RPMI7951 (cell line): Measurements from ENCODE around the genes WFDC1 and KIAA0513.

GRCh38 chr16:83939094-83939819 is 13.8 kb upstream of the OSGIN1 start:
- RAMPAGE, long total RNA = no peak

DNA sequence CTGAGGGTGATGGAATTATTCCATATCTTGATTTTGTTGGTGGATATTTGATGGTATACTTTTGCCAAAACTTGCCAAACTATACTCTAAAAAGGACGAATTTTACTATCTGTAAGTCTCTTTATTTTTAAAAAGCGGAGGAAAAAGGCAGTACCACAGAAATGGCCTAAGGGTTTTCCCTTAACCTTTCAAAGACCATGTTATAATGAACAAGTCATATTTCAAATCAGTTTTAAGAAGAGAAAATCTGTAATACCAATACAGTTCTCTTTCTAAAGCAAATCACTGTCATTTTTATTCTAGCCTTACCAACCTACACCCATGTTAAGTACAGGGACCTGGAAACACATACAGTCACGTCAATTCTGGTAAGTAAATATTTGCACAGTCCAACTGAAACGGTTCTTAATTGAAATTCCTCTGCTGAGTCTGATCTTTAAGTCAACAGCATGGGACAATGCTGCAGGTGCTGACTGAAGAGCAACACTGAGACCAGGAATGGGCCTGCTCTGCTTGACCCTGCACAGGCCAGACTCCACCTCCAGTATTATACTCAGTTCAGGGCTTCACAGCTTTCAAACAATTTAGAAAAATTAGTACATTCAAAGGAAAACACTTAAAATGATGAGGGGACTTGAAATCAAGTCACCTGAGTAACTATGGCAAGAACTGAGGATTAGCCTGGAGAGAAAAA is 20.2 kb downstream of the MBTPS1 start:
- RAMPAGE, long total RNA = no peak

GRCh38 chr16:84266188-84266804 is 26.5 kb upstream of the KCNG4 start:
- RAMPAGE, long total RNA = no peak

DNA sequence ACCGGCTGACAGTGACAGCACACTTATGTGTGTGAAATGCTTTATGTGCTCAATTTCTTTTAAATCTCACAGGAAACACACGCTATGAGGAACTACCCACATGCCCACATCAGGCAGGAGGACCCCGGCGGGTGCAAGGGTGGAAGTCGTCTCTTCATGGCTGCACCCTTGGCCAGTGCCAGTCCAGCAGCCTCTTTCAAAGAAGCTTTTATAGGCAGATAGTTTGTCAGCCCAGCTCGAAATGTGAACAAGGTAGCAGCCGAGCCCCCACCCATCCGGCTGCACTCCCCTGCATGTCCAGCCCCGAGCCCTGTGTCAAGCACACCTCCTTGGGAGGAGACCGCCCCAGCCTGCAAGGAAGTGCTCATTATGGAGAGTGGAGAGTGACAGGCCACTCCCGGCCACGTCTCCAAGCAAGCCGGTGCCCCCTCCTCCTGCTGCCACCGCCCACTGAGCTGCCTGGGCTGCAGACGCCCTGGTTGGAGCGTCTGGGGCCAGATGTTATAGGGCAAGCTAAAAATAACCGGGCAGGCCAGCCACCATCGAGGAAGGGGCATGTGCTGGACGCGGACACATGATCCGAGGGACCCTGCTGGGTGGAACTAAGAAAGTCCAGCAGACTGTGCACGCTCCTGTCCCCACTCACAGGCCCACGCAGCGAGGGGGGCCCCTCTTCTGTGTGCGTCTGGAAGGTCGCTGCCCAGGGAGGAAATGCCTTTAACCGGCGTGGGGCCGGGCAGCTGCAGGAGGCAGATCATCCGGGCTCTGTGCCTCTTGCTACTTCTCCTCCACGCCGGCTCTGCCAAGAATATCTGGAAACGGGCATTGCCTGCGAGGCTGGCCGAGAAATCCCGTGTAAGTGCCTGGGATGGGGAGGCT is at the start of gene WFDC1:
TSS of gene WFDC1 (plus strand) at position 618 of the 879 bp plus-strand sequence.
- RAMPAGE, long total RNA = no peak

DNA sequence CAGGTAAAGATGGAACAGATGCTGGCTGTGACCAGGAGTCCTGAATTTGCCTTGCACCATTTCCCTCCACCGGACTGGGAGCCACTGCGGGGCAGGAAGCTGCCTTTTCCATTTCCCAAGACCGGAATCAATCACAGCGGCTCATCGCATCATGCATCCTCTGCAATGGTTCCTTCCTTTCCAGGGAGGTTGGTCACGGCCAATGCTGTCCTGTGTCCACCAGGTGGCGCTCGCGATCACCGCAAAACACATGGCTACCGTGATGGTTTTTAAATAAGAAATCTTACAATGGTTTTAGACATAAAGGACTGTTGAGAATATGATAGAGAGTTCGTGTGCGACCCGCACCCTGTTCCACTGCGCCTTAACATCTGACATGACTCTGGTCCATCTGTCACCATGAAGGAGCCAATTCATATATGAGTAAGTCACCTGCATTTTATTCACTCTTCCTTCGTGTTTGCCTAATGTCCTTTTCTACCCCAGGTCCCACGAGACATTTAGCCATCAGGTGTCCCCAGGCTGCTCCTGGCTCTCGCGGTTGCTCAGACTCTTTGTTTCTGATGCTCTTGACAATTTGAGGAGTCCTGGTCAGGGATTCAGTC is 6.9 kb upstream of the MEAK7 start:
- RAMPAGE, long total RNA = no peak

DNA sequence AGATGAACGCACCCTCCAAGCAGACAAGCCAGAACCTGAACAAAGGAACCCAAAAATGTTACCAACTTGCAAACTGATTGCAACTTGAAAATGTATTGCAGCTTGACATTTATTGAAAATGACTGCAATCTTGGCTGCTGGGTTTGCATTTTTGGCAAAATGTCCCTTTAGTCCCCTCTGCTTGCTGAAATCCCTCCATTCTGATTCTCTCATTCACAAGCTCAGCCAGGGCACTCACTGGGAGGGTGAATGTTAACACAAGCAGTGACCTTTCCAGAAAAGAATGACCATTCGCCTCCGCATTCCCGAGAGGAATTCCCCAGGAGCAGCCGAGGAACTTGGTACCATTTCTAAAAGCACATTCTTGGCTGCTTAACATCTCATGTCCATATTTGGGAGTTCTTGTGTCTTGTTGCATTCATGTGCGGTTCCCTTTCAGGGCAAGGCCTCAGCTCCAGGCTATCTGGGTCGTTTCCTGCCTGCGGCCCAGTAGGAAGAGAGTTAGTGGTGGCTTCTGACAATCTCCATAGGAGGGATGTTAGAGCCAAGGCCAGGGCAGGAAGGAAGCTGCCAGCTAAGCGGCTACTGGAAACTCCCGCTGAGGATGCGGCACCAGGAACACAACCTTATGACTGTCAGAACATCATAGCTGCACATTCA is 27.7 kb upstream of the MEAK7 start:
- RAMPAGE, long total RNA = no peak

DNA sequence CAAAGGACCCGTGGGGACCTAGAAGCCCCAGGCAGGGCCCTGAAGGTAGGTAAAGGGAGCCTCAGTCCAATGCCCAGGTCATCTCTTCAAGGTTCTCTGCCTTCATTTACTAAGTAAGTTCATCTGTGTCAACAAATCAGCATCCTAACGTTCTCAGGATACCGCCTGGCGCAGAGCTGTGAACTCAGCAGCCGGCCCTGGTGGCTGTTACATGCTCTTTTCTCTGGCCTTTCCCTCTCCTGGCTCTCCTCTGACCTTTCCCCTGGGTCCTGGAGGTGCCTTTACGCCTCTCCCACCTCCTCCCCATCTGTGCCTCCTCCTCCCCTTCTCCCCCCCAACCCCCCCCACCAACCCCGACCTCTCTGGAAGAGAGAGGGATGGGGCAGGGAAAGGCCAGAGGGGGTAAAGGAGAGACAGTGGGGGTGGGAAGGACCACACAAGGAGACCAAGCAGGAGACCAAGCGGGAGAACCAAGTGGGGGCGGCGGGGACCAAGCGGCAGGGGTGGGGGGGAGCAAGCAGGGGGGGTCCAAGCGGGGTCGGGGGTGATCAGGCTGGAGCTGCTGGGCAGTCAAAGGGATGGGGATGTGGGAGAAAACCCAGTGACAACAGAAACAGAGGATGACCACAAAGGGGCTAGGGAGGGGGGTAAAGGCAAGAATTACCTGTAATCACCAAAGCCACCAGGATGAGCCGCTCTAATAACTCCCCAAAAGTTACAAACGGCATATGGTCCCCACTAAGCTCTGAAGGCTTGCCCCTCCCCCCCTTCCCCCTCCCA is 19.4 kb downstream of the COTL1 start:
- RAMPAGE, long total RNA = no peak

DNA sequence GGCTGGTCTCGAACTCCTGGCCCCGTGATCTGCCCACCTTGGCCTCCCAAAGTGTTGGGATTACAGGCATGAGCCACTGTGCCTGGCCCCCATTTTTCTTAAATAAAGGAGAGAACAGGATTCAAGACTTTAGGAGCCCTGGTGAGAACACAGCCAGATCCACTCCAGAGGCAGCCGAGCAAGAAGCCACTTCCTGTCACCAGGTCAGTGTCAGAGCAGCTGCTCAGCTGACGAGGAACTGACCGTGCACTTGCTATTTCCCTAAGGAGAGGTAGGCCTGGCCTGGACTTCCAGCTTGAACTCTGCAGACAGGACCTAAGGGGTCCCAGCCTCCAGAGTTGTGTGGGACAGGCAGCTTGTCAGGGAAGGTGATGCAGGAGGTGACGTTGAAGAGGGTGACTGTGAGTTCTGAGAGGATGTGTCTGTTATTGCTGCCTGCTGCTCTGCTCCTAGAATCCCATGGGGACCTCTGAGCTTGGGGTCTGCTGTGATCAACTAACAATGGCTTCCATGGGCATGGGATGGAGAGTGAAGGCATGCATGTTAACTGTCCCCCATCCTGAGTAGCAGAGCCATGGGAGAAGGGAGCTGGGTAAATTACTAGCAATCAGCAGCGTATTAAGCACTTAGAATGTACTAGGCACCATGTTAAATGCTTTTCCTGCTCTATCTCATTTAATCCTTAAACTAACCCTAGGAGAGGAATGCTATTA is 7.0 kb upstream of the KLHL36 start:
- RAMPAGE, long total RNA = no peak

DNA sequence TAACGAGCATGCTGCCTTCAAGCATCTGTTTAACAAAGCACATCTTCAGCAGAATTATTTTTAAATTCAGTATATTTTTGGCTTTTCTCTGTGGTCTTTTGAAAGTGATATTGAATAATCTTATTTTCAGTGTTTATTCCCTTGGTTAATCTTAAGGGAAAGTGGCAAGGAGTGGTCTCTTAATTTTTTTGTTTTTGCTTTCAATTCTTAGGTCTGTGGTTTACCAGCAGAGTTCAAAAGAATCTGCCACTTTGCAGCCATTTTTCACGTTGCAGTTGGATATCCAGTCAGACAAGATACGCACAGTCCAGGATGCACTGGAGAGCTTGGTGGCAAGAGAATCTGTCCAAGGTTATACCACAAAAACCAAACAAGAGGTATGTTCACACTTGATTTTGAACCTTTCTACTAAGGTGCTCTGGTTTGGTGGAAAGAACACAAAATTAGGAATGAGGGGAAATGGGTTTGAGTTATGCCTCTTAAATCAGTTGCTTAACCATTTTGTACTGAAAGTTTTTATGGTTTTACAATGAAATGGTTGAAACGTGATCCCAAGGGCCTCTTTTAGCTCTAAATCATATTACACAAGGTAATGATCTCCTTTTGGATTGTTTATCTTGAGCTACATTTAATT is 51.7 kb upstream of the CRISPLD2 start:
- RAMPAGE, long total RNA = no peak

- RAMPAGE, long total RNA = no peak
Observed at GRCh38 chr16:84825000-84825429, 5.2 kb downstream of the CRISPLD2 start.

DNA sequence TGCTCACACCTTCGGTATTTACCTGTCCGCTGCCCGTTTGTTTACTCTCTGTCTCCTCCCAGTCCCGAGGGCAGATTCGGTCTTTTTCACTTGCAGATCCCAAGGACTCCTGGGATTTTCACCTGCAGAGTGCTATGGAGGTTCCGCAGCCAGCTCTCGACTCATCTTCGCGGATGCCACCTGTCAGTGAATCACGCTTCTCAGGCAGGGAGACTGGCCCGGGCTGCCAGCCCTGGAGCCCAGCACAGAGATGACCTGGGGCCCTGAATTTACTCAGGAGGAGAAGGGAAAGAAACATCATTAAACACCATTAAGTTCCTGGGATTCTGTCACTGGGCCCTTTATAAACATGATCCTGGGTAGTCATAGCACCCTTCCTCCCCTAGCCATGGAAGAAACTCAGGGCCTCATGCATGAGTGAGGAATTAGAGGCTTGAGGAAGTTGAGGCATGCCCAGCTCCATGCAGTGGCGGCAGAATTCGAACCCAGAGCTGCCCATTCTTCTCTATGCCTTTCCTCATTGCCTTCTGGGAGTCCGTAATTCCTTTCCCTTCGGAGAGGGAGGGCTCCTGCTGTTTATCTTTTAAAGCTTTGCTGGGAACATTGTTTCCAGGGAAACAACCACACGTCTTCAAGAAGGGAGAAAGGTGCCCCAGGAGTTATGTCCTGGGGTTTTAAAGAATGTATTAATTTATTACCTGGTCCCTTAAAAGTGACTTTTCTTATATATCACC is 8.4 kb downstream of the CRISPLD2 start:
- RAMPAGE, long total RNA = no peak

DNA sequence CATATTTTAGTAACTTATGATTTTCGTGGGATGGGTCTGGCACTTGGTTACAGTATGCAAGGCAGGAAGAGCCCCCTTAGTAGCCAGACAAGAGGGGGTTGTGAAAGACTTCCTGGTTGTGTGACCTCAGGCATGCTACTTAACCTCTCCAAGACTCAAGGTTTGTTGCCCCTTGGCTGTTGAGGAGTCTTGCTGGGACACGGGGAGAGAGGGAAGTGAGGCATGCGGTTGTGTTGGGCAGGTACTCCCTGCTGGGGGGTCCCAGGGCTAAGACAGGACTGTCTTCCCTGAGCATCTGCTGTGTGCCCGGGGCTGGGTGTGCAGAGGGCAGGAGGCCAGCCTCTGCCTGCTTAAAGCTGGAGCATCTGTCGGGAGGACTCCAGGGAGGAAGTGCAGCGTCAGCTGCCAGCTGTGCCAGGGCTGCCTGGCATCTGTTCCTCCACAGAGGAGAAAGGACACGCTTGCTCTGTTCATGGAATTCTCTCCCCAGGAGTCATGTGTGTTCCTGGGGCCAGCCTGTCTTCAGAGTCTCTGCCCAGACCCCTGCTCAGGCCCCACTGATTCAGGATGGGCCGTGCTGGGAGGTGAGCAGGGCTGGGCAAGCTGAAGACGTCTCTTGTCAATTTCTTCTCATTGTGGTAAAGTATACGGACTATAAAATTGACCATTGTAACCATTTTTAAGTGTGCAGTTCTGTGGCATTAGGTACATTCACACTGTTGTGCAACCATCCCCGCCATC is 24.1 kb downstream of the CRISPLD2 start:
- RAMPAGE, long total RNA = no peak

DNA sequence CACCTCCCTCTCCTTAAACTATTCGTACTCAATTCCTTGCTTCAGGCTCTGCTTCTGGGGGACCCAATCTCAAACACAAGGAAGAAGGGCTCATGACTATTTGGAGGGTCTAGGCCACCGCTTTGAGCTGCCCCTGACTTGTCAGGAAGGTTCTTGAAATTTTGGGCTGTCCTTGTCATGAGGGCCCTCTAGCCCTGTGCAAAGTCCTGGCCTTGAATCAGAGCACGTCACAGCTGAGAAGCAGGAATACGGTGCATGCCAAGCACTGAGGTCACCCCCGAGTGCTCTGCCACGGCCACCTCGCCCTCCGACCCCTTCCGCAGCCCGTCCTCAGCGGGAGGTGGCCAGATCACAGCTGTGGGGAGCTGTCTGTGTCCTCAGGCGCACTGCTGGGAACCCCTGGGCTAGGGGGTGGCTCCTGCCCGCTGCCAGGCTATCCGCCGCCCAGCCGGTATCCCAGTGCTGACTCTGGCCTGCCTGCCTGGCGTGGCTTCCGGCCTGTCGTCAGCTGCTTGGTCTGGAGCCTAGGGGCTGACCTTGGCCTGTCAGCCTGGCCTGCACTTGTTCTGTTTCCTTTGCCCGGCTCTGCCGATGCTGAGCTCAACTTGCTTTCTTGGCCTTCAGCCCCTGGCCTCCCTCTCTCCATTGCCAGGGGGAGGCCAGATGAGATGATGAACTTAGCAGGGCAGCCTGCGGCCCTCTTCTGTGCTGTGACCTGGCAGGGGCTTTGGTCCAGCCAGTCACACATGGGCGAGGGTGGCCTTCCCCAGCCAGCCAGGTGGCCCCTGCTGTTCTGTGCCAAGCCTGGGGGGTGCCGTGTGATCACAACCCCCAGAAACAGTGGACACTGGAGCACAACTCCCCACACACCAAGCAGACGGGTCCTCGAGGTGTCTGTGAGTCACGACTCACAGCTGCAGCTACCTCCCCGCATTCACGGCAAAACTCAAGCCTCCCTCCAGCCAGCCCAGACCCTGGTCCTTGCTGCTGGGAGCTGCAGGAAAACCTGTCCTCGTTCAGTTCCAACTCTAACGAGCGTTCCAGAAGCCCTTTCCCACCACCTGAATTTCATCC is 77.4 kb downstream of the ZDHHC7 start:
- RAMPAGE, long total RNA = no peak

- RAMPAGE, long total RNA = no peak
Observed at GRCh38 chr16:85027322-85028297, at the start of gene KIAA0513. TSS of gene KIAA0513 (plus strand) at chr16:85027795.

DNA sequence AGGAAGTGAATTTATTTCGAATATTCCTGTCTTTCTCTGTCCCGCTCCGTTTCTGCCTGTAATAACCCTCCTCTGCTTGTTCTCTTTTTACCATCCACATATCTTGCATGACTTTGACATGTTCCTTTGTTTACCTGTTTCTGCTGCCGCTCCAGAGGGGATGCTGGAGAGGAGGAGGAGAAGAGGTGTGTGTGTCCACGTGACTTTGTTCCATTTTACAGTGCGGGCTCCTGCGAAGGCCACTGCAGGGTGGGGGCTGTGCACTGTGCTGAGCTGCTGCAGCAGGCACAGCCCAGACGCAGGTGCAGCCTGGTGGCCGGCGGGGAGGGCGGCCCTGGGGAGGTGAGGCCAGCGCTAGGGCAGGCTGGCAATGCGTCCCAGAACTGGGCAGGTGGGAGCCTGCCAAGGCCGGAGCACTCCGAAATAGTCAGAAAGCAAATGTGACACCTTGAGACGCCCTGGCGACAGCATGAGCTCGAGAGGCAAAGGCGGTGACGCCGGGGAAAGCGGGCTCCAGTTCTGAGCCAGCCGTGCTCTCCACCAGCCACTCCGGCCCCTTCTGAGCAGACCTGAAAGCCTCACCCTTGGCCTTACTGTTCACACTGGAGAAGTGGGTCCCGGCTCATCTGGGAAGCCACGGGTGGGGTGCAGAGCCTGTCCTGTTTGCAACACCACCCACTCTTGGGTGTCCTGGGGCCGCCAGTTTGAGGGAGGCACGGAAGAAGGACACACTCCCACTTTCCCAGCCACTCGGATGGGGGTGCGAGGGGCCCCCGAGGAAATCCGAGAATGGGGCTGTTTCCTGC is 29.7 kb downstream of the CIBAR2 start:
- RAMPAGE, long total RNA = no peak

- RAMPAGE, long total RNA = no peak
Observed at GRCh38 chr16:85103296-85103949, 8.8 kb downstream of the CIBAR2 start.

DNA sequence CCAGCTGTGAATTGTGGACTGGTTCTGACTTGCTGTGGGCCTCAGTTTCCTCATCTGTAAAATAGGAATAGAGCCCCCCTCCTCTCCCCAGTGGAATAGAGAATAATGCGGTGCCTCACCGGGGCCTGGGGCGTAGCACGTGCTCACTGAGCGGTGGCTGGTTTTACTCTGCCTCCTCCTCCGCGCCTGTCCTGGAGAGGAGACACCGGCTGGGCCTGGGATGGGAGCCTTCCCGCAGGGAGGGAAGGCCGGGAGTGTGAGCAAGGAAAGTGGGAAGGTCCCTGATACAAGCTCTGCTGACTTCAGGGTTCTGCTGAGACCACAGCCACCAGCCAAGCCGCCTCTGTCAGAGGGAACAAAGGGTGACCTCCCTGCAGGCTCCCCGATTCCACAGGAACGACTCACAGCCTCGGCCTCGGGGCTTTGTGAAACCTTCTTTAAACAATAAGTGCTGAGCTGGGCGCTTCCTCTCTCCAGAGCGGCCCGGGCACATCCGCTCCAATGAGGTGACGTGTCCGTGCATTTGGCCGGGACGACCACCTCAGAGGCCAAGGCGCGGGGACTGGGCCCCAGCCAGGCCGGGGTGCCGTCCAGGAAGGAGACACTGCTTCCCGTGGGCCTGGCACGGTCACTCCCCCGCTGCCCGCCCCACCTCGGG is 11.6 kb upstream of the CIBAR2 start:
- RAMPAGE, long total RNA = no peak

DNA sequence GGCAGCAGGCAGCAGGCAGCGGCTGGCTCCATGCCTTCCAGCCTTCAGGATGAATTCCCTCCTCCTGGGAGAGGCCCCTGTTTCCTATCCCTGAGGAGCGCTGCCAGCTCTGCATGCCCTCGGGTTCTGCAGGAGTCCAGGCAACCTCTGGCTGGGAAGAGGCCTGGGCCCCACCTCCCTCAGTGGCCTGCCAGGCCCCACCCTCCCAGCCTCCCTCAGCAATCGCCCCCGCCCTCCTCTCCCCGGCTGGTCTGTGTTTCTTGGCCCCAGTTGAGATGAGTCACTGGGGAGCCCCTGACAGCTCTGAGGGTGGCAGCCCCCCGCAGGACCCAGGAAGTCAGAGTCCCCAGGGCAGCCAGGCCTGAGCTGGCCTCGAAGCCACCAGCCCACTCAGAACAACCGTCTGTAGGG is 39.4 kb upstream of the CIBAR2 start:
- RAMPAGE, long total RNA = no peak

DNA sequence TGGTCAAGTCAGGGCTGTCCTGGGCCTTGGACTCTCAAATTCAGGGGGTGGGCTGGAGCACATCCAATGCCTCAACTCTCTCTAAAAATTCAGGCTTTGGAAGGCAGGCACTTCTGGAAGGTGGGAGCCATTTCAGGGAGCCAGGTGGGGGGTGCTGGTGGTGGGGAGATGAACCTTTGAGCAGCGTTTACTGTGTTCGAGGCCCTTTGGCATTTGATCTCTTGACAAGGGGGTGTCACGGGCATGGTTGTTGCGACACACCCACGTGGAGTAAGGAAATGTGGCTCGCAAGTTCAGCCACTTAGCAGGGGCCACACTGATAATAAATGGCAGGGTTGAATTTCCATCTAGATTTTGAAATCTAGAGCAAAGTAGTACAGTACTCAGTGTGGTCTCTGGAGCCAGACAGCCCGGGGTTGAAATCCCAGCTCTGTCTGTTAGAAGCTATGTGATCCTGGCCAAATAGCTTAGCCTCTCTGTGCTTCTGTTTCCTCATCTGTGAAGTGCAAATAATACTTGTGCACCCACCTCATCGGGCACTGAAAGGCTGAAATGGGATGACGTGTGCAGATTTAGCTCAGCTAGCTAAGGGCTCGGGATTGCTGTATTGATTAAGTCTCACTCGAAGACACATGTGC is 47.2 kb upstream of the CIBAR2 start:
- RAMPAGE, long total RNA = no peak

DNA sequence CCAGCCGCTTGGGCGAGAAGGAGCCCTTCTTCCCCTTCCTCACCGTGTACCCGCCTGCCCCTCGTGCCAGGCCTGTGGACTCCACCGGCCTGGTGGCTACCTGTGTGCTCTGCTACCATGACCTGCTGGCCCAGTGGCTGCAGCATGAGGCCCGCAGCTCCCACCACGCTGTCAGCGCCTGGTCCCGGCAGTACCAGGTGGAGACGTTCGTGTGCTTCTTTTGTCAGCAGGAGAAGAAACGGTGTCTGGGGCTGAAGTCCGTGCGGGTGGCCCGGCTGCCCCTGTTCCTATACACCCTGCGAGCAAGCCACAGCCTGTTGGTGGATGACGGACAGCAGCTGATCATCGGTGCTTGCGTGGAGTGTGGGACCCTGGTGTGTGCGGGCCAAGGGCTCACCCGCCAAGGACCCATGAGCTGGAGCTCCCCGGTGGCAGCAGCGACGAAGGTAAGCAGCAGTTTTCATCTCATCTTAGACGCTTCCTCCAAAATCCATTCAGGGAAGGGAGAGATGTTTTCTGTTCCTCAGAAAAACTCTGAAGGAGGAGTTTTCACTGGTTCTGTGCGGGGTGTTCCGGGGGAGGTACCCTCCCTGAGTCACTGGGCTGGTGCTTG is 59.2 kb upstream of the CIBAR2 start:
- RAMPAGE, long total RNA = no peak